ENCODE measurements around a stretch of chr4.

DNA sequence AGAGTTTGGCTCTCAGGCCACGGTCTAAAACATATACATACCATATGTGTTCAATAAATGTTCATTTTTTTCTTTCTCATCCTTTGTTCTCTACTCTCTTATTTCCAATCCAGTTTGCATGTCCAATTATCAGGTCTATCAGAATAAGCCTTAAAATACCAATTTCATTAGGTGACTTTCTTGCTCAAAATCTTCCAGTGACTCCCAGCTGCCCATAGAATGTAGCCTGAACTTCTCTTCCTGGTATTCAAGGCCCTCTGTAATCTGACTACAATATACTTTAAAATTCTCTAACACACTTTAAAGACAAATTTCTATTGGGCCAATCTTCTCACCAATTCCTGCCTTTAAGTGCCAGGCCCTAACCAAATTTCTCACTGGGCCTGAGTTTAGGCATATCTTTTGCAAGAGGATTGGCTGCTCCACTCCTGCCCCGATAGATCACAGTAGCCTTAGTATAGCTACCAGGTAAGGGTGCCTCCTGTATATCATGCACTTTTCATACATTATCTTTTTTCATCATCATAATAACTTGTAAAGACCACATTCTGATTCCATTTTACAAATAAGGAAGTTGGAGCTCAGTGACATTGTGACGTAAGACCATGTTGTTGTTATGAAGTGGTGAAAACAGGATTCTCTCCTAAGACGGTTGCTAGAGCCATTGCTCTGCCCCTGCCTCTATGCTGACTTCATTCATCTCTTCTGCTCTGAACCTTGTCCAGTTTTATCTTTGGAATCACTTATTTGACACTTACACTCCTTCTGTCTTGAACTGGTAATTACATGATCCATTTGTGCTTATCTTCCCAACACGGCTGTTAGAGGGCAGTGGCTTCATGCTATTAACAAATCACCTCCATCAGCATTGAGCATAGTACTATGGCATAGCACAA is 177.3 kb downstream of the RASL11B start:
- RRBS, result no CpG with 5 or more reads among the region's 5 CpGs

- RRBS, result no CpG with 5 or more reads among the region's 5 CpGs
Measured at GRCh38 chr4:53389752-53390122, 12.3 kb downstream of the FIP1L1 start.

- RRBS, result no CpG with 5 or more reads among the region's 24 CpGs
Measured at GRCh38 chr4:53702339-53703311, 111.3 kb upstream of the LNX1 start.

- RRBS, result no CpG with 5 or more reads among the region's 2 CpGs
Measured at GRCh38 chr4:53734757-53735066, 143.4 kb upstream of the LNX1 start.

GRCh38 chr4:53905899-53906334 is 158.5 kb downstream of the CHIC2 start:
- RRBS, result no CpG with 5 or more reads among the region's 12 CpGs

GRCh38 chr4:54090772-54091157 is 9.2 kb upstream of the GSX2 start:
- RRBS, result no CpG with 5 or more reads among the region's 5 CpGs

DNA sequence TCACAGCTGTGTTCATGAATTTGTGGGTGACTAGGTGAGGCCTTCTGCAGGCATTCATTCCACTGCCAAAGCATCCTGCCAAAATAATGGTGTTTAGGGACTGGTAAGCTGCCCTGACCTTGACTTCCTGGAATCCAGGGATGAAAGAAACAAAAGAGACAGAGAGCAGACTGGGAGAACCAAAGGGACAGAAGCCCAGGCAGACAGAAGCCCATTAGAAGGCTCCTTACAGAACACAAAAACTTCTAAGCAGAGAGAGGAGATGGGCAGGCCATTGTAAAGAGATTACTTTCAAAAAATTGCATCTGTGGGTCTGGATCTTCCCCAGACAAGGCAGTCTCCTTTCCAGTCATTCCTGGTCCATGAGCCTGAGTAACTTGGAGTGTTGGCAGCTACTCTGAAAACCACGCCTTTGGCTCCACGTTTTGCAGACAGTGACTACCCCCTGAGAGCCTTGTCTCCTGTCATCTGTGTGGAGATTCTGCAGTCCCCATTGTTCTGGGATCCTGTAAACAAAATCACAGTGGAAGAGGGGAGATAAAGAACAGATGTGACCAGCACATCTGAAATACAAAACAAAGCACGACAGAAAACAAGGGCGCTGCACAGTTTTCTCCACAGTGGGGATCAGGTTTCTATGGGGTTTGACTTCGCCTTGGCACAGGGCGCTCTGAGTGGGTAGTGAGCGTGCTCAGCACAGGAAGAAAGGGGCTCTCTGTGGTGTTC is 31.9 kb upstream of the PDGFRA start:
- RRBS, result no CpG with 5 or more reads among the region's 7 CpGs

GRCh38 chr4:54227319-54227882 is 1.7 kb upstream of the PDGFRA start:
- RRBS, result 8% methylated on average over 4 of the region's 29 CpGs

GRCh38 chr4:54274760-54275196 is 45.7 kb downstream of the PDGFRA start:
- RRBS, result no CpG with 5 or more reads among the region's 3 CpGs

GRCh38 chr4:54281256-54281822 is 52.2 kb downstream of the PDGFRA start:
- RRBS, result no CpG with 5 or more reads among the region's 7 CpGs

DNA sequence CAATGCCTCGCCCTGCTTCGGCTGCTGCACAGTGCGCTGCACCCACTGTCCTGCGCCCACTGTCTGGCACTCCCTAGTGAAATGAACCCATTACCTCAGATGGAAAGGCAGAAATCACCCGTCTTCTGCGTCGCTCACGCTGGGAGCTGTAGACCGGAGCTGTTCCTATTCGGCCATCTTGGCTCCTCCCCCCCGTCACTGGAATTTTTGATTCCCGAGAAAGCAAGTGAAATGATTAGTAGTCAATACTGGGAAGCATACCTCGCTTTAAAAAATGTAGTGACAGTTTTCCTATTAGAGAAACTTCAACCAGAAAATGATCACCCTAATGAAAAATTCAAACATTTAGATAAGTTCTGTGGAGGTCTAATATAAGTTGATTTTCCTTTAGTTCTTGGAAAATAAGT is 122.9 kb upstream of the KIT start:
- RRBS, result no CpG with 5 or more reads among the region's 13 CpGs

DNA sequence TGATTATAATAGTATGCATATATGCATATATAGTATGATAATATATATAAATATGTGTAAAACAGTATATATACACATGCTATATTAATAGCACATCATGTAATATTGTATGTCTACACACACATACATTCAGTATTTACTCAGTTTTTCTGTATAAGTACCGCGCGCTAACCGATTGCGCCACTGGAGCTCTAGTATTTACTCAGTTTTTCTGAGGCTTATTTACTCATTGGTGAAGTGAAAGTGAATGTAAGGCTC is 125.6 kb downstream of the KIT start:
- RRBS, result no CpG with 5 or more reads among the region's 5 CpGs

GRCh38 chr4:55409167-55410098 is 13.7 kb downstream of the TMEM165 start:
- RRBS, result no CpG with 5 or more reads among the region's 11 CpGs

DNA sequence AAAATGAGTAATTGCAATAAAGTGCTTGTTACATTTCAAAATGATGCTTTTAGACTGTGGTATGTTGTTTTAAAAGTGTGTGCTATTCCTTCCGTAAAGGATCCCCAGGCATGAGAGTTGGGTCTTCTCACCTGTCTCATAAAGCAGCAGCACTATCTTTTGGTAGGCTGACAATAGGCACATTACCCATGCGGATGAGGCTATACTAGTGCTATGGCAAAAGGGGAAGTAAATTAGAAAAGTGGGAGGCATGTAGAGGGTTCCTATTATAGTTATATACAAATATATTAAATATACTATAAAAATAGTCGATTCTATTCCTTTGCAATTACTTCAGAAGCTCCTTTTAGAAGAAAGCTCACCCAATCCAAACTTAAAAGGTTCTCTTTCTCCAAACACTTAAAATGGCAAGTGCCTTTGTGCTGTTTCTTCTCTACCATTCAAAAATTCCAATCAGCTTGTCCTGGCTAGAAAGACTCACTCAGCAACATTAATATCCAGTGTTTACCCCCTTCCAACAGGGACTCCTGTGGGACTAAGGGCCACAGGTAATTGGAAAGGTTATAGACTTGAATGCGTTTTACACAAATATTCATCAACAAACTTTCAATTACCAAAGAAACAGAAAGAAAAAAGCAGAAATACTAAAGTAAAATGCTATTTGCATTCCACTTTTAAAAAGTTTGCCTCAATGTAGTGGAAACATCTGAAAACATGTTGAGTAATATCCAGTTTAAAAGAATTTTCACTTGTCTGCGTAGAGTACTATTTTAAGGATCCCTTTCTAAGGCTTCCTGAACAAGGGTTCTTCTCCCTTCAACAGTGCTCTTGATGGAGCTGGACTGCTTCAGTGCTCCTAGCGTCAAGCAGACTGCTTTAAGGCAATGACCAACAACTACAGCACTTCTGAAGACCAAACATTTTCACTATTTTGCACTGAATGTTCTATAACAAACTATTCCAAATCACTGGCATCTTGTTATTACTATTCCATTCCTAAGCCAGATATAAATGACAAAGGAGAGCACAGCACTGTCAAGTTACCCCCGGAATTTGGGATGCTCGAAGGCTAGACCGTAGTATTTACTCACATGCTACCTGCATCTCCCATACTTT is 35.7 kb downstream of the TMEM165 start:
- RRBS, result no CpG with 5 or more reads among the region's 9 CpGs

DNA sequence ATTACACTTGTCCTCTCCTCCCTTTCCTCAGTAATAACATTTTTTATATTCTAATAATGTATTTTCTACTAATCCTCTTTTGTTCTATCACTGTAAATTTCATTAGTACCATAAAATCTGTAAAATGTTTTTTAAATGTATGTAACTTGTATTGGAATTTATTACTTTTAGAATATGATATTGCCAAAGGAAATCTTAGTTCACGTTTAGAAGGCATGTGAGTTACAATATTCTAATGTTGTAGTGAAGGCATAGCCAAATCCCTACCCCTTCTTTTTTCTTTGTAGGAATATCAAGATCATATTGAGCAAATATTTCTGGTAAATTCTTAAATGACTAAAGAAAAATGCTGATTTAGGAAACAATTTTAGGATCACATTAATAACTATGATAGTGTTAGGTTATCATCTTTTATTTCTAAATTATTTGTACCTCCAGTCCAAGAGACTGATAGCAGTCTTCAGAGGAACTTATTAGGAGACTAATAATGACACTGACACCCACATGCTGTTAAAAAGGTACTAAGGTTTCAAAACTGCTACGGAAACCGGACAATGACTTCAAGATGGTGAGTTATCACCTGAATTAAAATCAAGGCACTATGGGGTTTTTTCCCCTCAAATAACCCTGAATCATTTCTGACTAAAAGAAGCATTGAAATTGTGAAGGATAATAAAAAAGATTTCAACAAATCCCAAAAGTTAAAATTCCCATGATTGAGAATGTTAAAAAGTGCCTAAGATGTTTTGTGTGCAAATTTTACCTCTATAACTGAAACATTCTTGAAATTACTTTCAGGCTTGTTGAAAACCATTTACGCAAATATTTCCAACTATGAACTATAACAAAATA is 38.1 kb downstream of the TMEM165 start:
- RRBS, result no CpG with 5 or more reads among the region's 4 CpGs

DNA sequence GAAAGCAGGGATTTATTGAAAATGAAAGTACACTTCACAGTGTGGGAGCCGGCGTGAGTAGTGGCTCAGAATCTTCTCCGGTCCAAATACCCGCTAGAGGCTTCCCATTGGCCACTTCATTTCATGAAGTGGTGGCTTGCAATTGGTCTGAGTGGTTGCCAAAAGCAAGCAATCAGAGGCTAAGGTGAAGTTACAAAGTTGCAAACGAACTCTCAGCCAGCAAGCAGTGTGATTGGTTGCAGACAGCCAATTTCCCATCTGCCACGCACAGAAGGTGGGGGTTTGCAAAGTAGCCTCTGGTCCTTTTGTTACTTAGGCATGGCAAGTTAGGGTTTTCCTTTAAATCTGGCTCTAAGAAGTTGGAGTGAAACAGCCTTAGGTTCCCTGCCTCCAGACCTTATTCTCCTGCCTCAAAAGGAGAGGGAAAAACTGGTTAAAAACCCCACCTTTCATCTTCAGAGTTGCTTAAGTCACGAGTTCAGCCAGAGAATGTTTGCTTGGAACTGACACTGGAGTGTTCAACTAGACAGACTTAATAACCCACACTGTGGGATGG is 6.8 kb upstream of the CLOCK start:
- RRBS, result no CpG with 5 or more reads among the region's 7 CpGs

GRCh38 chr4:55636996-55637863 is 1.1 kb upstream of the NMU start:
- RRBS, result no CpG with 5 or more reads among the region's 18 CpGs

DNA sequence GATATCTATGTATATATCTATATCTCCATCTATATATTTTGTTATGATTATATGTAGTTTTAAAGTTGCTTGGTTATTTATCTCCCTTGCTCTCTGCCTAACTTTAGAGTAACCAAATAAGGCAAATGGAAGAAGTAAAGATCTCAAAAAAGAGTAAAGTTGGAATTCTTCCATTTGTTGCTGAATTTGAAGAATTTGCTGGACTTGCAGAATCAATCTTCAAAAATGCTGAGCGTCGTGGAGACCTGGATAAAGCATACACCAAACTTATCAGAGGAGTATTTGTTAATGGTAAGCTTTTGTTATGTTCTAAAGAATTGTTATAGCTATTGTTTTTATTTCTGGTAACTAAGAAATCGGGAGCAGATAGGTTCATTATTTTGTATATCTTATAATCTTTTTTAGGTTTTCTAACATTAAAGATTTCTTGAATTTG is 43.2 kb downstream of the EXOC1 start:
- RRBS, result no CpG with 5 or more reads among the region's 3 CpGs

DNA sequence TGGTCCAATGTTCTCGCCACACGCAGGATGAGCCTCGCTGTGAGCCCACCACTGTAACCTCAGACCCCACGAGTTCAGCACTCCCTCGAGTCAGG is 288 bp upstream of the CRACD start:
- RRBS, result no CpG with 5 or more reads among the region's 5 CpGs

Data from epithelial cell of esophagus (primary cell).